ENCODE measurements around a stretch of chr12.

DNA sequence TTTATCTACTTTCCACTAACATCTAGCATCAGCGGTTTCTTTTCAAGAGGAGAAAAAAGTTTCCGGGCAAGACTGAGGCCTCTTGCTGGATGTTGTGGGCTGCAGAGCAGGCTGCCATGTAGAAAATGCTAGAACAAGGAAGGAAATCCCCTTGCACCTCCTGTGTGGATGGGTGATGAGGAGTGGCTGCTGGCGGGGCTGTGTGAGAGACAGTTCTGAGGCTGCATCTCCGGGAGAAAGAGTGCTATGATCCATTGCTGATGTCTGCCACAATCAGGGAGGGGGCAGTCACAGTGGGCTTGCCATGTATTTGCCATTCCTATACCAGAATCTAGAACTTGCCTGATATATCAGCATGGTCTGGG is 37.8 kb upstream of the PPP1CC start:
- PRO-cap, result no peak
- RAMPAGE, long total RNA, 2 experiments, result no peak in any of the 2 experiments

DNA sequence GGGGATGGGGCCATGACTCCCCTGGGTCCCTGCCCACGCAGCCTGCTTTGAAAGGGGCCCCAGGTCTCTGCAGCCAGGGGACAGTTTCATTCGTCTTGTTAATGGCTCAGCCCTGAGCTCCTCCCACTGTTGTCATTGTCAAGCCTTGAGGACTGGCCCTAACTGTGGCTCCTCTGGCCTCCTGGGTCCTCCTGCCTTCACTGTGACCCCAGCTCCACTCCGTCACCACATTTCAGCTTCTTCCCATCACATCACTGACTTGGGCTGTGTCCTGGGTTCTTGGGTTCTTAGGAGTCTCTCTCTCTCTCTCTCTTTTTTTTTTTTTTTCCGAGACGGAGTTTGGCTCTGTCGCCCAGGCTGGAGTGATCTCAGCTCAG is 11.5 kb downstream of the MYL2 start:
- PRO-cap, result no peak
- RAMPAGE, long total RNA, 2 experiments, result no peak in any of the 2 experiments

DNA sequence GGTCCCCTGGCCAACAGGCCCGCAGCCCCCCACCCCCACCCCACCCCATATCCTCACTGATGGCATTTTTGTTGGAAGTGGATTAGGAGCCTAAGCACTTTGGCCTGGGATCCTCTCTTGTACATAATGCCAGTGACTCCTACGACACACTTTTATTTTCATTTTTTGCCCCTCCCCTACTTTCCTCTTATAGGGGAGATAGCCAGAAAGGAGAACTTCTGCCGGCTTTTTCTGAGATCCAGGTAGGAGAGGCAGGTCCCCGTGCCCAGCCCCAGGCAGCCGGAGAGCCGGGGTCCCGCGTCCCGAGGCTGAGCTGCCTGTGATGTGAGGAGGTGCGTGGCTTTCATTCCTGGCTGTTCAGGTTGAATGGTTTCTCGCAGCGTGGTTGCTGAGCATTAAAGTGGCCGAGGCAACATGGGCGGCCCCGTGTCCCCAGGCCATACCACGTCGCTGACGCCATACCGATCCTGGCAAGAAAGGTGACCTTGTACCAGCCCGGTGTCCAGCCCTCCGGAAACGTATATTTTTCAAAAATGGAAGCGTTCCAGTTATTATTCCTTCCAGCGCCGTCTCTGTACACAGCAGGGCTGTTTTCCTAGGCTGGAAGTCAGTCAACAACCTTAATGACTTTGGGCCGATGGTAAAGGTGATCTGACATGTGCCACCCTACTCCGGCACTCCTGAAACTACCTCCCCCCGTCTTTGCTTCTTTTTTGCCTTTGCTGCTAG is 3.1 kb downstream of the CUX2 start:
- PRO-cap, result no peak
- RAMPAGE, long total RNA, 2 experiments, result no peak in any of the 2 experiments

DNA sequence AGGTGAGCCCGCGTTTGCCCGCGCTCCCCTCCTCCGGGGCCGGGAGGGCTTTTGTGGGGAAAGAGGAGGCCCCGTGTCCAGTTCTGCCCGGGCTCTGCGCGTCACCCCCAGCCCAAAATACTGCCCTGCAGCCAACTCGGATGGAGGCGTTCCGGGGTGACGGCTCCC is 437 bp downstream of the SH2B3 start:
- PRO-cap, result no peak
- RAMPAGE, long total RNA, 2 experiments, result no peak in any of the 2 experiments

GRCh38 chr12:111407976-111408720 is 2.4 kb downstream of the SH2B3 start:
- PRO-cap, result no peak
- RAMPAGE, long total RNA, 2 experiments, result no peak in any of the 2 experiments

DNA sequence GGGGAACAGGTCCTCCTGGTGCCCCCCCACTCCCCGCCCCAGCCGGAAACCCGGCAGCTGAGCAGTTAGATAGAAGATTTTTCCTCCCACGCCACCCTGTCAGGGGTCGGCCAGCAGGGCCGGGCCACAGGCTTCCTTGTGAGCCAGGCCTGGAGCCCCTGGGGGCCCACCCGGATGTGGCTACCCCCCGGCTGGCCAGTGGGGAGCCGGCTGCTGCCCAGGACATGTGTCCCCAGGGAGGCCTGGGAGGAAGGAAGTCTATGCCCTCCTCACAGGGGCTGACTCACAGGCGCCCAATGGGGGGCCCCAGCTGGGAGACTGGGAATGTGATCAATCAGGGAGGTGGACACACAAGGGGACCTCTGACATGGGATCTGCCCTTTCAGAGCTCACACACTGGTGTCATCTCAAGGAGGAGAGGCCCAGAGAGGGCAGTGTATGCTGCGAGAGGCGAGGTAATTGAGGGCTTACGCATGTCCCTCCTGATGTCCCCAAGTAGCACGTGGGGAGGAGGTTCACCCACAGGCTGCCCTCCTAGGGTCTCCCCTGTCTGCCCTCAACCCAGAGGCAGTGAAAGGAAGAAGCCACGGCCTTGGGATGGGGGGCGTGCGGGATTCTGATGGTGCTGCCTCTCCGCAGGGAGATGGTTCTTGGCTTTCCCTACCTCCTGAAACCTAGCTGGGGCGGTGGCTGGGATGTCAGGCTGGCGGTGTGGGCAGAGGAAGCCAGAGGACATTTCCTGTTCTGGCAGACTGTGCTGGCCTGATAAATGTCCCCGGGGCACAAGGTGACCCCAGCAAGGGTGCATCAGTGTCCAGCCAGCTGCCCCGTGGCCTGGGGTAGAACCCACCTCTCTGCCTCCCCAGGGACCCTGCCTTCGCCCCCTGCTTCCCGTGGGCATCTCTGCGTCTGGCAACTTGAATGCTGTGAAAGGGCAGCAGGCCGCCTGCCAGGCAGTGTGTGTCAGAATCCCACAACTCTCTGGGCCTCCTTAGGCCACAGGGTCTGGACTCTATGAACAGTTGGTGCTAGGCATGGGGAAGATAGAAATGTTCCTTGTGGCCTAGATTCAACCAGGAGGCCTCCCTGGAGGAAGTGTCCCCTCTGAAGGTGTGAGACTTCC is 4.5 kb downstream of the SH2B3 start:
- PRO-cap, result bidirectional peak, plus-strand start at position 419 of the sequence, minus-strand start at position 228 of the sequence; unidirectional peak, minus-strand start at position 923 of the sequence
- RAMPAGE, long total RNA, 2 experiments, result no peak in any of the 2 experiments

DNA sequence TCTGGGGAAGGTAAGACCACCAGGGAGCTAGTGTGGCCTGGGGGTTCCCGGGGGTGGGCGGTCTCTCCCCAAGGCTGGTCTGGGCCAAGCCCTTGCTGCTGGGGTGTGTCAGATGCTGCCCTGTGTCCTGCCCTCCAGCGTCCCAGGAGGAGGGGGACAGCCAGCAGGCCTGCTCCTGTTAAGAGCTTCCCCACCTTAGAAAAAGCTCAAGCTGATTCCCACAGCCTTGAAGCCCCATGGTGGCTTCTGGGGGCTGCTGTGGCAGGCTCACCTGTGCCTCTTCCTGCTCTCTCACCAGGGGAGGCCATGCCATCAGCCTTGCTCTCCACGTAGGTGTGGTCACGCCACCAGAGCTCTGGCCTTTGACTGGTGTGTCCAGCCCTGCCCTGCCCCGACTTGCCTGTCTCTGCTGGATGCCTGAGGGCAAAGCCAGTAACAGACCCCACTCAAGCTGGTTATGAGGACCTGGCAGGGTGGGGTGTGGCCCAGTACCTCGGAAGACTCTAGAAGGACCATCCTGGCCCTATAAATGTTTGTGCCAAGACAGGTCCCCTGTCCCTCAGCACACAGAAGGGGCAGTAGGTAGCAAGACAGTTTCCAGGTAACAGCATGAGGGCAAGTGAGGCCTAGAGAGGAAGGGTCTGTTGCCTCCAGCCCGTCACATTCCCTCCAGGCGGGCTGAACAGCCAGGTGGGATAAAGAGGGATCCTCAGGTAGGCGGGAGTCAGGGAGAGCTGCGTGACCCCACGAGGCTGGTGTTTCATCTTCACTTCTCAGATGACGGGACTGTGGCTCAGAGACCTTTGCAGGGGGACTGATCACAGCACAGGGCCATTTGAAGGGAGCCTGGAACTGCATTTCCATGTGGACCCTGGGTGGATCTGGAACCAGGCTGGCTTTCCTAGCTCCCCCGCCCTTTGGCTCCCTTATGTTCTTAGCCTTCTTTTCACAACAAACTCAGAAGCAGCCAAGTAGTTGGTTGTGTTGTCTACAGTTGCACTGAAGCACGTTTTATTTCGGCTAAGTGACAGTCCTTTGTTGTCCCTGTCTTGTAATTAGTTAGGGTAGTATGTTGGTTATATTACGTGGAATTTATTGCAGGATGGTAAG is 37.1 kb downstream of the SH2B3 start:
- PRO-cap, result no peak
- RAMPAGE, long total RNA, 2 experiments, result no peak in any of the 2 experiments

- PRO-cap, result no peak
- RAMPAGE, long total RNA, 2 experiments, result no peak in any of the 2 experiments
Observed at GRCh38 chr12:111554071-111554681, 44.9 kb downstream of the ATXN2 start.

GRCh38 chr12:111569851-111570607 is 29.1 kb downstream of the ATXN2 start:
- PRO-cap, result no peak
- RAMPAGE, long total RNA, 2 experiments, result no peak in any of the 2 experiments

GRCh38 chr12:111596998-111597229 is 2.2 kb downstream of the ATXN2 start:
- PRO-cap, result no peak
- RAMPAGE, long total RNA, 2 experiments, result no peak in any of the 2 experiments

- PRO-cap, result no peak
- RAMPAGE, long total RNA, 2 experiments, result no peak in any of the 2 experiments
Observed at GRCh38 chr12:111686650-111686975, 760 bp downstream of the ACAD10 start.

DNA sequence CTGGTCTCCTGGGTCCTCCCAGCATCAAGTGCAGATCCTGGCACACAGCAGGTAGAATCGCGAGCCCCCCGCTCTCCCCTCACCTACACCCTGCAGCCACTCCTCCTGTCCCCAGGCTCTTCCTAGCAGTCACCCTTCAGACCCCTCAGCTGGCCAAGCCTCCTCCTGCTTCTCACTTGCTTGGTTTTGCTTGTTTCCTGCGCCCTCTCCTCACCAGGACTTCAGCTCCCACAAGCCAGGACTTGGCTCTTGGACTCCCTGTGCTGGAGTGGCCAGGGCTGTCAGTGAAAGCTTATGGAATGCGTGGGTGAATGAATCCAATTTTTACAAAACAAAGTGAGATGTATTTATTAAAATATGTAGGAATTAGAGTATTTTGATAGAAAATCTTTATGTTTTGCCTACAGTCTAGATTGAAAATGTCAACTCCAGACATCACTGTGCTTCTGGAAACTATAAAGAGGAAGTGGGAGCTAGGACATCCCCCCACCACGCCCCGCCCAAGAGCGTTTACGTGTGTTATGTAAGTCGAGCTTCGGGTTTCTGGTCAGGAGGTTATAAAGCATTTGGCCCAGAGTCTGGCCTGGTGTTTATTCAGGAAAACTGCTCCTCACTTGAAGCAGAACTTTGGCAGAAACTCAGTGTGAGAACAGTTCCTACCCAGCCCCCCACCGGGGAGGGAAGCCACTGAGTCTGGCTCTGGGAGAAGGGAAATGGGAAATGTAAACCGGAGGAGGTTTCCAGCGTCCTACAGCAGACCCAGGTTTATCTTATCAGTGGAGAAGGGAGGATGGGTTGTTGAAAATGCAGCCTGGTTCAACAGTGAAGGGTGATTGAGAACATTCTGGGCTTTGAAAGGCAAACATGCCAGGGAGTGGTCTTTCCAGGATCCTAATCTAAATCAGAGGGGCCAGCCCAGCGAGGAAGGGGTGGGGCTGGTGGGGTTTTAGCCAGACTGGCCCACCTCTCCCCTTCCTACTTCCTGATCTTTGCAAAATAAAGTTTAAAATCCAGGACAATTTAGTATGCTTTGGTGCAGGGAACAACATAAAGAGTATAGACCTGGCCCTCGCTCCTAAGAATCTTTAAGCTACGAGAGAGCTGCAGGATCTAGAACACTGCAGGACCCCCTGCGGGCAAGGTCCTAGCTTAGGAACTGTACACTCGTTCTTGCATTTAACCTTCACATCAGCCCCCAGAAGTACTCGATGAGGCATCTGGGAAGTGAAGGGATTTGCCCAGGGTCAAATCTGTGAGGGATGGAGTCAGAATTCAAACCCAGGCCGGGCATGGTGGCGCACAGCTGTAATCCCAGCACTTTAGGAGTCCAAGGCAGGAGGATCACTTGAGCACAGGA is 8.9 kb downstream of the ALDH2 start:
- PRO-cap, result bidirectional peak, plus-strand start at position 566 of the sequence, minus-strand start at position 270 of the sequence
- RAMPAGE, long total RNA, 2 experiments, result no peak in any of the 2 experiments

DNA sequence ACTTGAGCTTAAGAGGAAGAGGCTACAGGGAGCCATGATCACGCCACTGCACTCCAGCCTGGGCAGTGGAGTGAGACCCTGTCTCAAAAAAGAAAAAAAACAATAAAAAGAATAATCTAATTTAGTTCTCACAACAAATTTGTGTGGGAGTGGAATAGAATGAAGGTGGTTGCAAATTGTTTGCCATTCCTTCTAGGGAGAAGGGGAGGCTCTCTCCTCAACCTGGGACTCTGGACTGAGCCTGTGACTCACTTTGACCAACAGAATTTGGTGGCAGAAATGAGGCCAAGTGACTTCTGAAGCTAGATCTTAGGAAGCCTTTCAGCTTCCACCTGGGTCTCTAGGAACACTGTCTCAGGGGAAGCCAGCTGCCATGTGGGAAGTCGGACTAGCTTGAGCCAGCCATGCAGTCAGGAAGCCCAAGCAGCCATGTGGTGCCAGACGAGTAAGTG is 14.3 kb downstream of the ALDH2 start:
- PRO-cap, result no peak
- RAMPAGE, long total RNA, 2 experiments, result no peak in any of the 2 experiments

DNA sequence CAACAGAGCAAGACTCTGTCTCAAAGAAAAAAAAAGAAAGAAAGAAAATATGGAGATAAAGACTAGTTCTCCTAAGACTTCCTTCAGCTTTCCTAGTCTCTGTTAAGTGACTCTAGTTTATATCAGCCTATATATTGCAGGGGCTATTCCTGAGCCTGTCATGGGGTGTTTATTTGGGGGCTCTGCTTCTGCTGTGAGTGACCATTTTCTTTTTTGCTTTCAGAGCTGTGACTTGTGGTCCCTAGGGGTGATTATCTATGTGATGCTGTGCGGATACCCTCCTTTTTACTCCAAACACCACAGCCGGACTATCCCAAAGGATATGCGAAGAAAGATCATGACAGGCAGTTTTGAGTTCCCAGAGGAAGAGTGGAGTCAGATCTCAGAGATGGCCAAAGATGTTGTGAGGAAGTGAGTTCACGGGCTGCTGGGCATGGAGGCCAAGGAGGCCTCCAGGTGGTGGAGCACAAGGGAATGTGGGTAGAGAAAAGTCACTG is 41.4 kb downstream of the MAPKAPK5 start:
- PRO-cap, result no peak
- RAMPAGE, long total RNA, 2 experiments, result no peak in any of the 2 experiments

DNA sequence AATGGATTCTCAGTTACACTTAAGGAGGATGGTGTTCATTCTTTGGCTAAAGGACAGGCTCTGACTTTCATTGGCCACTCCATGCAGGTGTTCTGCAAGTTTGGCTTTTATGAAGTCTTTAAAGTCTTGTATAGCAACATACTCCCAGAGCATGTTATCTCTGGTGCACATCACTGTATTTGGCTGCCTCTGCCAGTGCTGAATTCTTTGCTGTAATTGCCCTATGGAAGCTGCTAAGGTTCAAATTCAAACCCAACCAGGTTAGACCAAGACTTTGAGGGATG is 19.7 kb downstream of the TMEM116 start:
- PRO-cap, result no peak
- RAMPAGE, long total RNA, 2 experiments, result no peak in any of the 2 experiments

DNA sequence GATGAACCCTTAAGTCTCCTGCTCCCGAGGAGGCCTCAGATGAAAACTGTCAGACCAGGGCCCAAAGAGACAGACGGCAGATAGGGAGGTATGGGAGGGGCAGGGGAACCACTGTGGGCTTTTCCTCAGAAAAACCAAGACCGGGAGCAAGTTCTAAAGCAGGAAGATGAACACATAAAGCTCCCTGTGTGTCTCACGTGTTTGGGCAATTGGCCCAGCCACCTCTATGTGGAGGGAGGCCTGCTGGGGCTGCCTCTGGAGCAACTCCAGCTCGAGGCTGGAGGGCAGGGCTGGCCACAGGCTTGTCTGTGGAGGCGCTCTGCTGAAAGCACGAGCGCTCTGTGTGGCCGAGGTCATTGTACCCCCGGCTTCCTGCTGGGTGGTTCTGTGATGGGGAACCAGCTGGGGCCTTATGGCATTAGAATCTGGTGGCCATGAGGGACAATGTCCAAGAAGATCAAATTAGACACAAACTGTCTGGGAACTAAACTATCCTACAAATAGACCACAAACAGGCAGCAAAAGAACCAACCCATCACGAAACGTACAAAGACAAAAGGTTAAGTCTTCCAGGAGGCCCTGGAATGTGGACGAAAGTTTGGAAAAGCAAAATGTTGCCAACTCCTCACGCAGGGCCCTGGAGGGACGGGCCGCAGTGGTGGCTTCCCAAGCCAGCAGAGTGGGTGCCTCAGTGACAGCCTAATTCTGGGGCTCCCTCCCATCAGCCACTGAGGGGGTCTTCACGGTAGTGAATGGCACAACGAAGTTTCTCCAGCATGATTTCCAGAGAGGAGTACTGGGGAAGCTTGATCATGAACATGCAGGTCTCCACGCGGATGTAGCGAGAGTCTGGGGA is 36.5 kb downstream of the TRAFD1 start:
- PRO-cap, result no peak
- RAMPAGE, long total RNA, 2 experiments, result no peak in any of the 2 experiments

DNA sequence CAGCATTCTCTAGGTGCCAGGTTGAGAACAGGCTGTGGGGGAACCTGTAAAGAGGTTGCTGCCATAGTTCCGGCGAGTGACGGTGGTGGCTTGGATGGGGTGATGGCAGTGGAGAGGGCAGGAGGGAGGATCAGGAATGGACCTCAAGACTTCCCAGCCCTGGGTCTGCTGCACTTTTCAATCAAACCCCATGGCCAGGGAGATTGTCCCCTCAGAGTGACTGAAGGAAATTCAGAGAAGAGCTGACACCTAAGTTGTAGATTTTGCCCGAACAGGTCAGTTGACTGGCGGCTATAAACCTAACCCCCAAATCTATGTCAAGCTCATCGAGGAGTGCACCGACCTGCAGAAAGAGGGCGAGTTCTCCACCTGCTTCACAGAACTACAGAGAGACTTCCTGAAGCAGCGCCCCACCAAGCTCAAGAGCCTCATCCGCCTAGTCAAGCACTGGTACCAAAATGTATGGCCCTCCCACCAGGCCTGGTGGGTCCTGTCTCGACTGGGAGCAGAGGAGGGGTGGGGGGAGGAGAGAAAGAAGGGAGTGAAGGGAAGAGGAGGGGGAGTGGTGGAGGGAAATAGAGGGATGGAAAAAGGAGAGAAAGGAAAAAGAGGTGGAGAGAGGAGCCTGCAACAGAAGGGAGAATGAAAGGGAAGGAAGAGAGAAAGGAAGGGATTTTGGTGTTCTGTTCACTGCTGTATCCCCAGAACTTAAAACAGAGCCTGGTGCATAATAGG is 4.2 kb downstream of the OAS1 start:
- PRO-cap, result no peak
- RAMPAGE, long total RNA, 2 experiments, result no peak in any of the 2 experiments

GRCh38 chr12:112916137-112916700 is 9.5 kb downstream of the OAS1 start:
- PRO-cap, result no peak
- RAMPAGE, long total RNA, 2 experiments, result no peak in any of the 2 experiments

- PRO-cap, result no peak
- RAMPAGE, long total RNA, 2 experiments, result no peak in any of the 2 experiments
Observed at GRCh38 chr12:112971491-112972201, 6.7 kb upstream of the OAS2 start.

- PRO-cap, result bidirectional peak, plus-strand start at chr12:113040928, minus-strand start at chr12:113040724
- RAMPAGE, long total RNA, 2 experiments, result no peak in any of the 2 experiments
Observed at GRCh38 chr12:113040452-113041179, 15.9 kb upstream of the DTX1 start.

Measured in right atrium auricular region (tissue), 2 donors.